Measurements from ENCODE around the gene RAN.

GRCh38 chr12:130871376-130872236 lies at the start of gene RAN:
Gene RAN, plus strand, starts transcription at chr12:130872066.
- RRBS = 2% methylated on average over 35 of the region's 116 CpGs

DNA sequence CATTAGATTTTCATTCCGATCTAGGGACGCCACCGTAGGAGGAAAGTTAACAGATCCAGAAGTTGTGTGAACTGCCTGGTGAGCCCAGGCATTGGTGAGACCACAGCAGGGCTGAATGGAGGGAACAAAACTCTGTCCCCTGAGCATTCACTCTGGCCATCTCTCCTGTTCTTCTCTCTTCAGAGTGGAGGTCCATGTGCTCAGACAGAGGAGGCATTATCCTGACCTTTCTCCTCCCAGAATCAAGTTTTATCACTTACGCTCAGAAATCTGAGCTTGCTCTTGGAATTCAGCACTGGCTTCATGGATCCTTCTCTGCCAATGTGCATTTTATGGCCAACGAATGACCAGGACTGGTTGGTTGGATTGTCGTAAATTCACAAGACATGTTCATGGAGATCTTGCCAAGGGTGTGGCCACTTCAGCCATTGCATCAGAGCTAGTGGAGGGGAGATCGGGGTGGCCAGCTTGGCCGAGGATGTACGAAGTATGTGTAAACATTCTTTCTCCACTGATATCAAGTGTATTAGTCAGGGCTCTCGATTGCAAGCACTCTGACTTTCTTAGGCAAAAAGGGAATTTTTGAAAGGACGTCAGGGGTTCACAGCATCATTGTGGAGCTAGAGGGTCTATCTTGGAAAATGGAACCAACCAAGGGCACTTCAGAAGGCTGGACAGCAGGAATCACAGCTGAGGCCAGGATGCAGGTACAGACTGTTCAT lies 33.1 kb upstream of the ADGRD1 start:
- RRBS = no CpG with 5 or more reads among the region's 11 CpGs

DNA sequence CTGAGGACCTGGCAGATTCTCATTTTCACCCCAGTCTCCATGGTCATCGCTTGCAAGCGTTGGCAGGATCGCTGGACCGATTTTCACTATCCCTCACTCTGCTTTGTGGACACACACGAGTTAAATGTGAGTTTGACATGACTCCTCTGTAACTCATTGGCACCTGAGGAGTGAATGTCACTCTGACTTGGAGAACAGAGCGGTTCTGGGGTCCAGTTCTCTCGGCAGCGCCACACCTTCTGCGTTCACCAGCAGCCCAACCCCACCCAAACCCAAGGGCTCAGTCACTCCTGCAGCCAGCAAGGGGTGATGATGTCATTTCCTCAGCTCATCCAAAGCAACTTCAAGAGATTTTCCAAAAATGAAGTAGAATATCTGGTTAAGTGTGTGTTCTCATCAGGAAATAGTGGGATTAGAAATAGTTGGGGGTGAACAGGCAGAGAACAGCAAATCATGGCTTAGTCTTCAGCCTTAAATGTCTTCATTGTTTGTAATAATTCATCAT lies 36.3 kb downstream of the ADGRD1 start:
- RRBS = no CpG with 5 or more reads among the region's 9 CpGs

GRCh38 chr12:131068947-131069357 lies 115.2 kb downstream of the ADGRD1 start:
- RRBS = no CpG with 5 or more reads among the region's 9 CpGs

GRCh38 chr12:131607826-131608292 lies 103.0 kb upstream of the SFSWAP start:
- RRBS = no CpG with 5 or more reads among the region's 8 CpGs

DNA sequence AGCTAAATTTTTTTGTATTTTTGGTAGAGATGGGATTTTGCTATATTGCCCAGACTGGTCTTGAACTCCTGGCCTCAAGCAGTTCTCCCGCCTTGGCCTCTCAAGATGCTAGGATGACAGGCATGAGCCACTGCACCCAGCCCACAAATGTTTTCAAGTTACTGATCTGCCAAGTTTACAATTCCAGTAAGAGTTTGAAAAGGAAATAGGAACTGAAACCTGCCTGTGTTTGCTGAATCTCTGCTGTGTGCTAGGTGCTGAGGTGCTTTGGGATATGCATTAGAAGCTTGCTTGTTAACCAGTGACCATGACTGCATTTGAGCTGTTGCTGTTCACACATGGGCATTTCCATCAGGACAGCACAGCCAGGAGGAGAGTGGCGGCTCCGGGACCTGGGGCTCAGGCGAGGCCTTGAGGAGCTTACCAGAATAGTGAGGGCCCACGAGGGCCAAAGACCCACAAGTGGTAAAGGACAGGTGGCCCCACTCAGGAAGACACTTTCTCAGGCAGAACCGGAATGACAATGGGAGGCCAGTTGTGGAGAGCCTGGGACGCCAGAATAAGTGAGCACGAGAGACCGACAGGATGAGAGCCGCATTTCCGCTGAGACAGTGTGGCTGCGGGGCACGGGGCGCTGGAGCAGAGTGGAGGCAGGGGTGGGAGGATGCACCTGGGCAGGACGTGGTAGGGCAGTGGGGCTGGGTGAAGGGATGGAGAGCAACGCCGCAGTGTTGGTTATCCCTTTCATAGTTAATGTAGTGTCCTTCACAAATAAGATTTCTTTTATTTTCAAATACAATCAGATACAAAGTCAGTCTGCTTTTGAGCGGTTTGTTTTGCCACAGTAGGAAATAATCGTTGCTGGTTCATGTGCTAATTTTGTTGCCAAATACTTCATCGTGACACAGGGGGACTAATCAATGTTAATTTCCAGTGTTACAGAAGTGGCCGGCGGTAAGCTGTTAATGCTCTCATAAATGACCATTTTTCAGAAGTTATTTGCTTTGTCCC lies 54.4 kb upstream of the MMP17 start:
- RRBS = no CpG with 5 or more reads among the region's 22 CpGs

DNA sequence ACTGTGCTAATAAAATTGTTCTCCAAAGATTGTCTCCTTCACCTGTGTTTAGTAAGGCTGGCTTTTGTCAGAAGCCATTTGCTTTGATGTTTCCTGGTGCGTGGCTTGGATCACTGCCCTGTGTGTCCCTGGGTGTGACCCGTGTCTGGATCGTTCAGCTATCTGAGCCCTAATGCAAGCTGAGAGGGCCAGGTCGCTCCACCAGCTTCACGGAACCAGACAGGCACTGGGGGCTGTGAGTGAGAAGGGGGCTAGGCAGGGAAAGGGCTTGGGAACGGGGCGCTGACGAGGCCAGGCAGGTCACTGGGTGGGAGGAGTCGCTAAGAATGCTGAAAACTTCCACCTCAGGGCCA lies 24.3 kb upstream of the MMP17 start:
- RRBS = no CpG with 5 or more reads among the region's 9 CpGs

DNA sequence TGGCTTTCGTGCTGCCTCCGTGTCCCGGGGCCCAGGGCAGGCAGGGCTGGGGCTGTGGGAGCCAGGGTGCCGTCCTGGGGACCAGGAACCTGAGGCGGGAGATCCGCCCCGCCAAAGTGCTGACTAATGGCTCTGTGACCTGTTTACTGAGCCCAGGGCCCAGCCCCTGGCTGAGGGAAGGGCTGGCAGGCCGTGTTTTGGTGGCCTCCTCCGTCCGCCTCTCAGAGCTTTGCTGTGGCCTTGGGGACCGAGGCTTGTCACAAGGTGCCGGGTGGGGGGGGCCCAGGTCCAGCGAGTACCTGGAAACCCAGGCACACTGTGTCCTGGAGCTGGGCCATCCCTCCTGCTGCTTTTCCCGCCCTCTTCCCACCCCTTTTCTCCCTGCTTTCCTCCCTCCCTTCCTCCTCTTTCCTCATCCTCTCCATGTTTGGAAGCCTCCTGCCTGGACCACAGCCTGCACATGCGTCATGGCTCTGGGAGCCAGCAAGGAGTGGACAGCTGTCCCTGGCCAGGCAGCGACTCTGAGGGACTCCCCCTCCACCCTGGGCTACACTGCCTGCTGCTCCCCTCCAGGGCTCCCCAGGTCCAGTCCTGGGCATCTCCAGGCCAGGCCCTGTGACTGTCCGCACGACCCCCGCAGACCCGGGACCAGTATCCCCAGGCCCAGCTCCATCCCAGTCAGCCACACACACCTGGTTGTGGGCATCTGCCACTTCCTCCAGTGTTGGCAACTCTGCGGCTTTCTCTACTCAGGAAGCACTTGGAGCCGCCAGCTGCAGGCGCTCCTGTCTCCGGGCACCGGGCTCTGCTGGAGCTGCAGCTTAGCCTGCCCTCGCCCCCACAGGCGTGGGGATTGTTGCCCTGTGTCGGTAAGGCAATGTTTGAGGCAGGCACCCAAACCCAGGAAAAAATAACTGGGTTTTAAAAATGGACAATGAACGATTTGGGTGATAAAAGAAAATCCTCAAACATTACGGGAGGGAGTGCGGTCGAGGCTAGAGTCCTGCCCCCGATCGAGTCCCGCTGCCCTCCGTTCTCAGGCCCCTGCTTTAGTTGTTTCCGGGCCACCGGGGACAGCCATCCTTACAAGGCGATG lies 2.3 kb downstream of the ULK1 start:
- RRBS = 2% methylated on average over 3 of the region's 39 CpGs

- RRBS = 96% methylated on average over 21 of the region's 59 CpGs
These were observed 13.9 kb downstream of the ULK1 start for GRCh38 chr12:131908266-131908855.

- RRBS = no CpG with 5 or more reads among the region's 18 CpGs
These were observed 44.0 kb downstream of the EP400 start for GRCh38 chr12:131993514-131994443.

DNA sequence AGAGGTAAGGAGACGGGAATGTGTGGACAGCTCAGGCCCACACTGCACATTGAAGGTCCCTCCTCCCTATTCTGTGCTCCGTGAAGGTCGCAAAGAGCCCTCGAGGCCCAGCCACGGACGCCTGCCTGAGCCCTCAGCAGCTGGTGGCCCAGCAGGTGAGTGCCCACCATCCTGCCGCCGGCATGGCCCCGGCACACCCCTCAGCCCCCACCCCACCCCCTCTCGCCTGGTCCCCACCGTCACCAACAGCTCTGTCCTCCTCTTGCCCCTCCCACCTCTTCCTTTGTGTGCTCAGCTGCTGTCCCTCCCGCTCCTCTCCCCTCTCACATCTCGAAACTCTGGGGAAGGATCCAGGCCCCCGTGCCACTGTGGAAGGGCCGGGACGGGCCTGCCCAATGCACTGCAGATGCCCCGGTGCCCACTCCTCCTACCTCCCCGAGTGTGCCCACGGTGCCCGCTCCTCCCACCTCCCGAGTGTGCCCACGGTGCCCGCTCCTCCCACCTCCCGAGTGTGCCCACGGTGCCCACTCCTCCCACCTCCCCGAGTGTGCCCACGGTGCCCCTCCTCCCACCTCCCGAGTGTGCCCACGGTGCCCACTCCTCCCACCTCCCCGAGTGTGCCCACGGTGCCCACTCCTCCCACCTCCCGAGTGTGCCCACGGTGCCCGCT lies 9.8 kb downstream of the DDX51 start:
- RRBS = no CpG with 5 or more reads among the region's 34 CpGs

DNA sequence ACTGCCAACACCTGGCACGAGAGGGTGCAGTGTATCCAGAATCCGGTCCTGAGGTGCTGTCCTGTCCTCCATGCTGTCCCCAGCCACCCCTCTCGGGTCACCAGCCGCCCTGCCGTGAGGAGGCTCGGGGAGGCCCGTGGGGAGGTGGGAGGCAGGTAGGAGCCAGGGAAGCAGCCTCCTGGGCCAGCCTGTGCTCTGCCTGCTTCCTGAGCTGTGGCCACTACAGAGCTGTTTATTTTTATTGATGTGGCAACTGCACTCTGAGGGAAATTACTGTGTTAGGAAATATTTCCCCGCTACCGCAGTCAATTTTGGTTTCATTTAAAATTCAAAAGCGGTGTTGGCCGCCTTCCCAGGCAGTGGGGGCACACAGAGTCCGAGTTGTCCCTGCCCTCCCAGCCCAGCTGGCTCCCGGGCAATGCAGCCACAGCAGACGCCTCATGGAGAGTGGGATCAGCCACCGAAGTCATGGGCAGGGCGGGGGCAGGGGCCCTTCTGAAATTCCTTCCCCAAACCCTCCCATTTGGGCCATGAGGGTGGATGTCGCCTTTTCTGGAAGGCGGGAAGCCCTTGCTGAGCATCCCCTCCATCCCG lies 18.4 kb downstream of the NOC4L start:
- RRBS = 22% methylated on average over 2 of the region's 19 CpGs

DNA sequence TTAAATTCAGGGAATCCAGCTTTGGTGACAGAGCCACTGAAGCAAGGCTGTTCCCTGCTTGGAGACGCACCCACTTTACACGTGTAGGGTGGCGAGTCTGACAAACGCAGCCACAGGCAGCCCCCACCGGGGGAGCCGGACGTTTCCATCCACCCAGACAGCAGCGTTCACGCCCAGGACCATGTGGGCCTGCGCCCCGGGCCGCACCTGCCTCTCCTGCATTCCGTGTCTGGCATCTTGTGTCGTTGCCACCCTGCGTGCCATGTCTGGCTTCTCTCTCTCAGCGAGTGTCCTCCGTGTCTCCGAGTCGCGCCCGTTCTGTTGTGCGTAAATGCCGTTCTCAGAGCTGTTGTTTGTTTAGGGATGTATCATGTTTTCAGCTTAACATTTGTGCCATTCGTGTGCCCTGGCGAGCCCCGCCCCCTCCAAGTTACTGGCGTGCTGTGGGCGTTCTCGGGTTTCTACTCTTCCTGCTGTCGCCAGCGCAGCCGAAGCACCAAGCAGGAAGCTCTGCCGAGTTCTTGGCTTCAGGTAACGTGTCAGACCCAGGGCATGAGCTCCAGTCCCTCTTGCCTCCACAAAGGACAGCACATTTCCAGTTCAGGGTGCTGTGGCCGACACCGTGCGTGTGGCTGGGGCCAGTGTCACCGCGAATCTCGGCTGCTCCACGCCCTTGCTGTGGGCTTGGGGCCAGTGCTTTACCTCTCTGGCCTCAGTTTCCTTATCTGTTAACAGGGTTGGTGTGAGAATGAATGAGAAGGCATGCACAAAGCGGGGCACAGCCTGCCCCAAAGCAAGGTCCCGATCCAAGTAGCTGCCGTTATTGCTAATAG lies 34.7 kb downstream of the NOC4L start:
- RRBS = 51% methylated on average over 6 of the region's 44 CpGs

- RRBS = no CpG with 5 or more reads among the region's 25 CpGs
These were observed 2.1 kb downstream of the GALNT9 start for GRCh38 chr12:132327114-132327876.

DNA sequence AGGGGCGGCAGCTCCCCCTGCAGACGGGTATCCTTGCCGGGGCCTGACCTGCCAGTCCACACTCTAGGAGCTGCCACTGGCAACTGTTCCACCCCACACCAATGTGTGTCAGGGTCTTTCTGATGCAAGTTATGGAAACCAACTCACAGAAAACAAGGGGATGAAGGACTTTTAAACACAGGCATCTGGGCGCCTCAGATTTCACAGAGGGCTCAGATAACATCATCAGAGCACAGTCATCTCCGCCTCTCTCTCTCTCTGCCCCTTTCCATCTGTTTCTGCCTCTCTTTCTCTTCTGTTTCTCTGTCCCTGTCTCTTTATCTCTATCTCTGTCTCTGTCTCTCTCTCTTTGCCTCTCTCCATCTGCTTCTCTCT lies 67.5 kb upstream of the FBRSL1 start:
- RRBS = no CpG with 5 or more reads among the region's 5 CpGs

- RRBS = no CpG with 5 or more reads among the region's 16 CpGs
These were observed 4.5 kb downstream of the FBRSL1 start for GRCh38 chr12:132494320-132494890.

DNA sequence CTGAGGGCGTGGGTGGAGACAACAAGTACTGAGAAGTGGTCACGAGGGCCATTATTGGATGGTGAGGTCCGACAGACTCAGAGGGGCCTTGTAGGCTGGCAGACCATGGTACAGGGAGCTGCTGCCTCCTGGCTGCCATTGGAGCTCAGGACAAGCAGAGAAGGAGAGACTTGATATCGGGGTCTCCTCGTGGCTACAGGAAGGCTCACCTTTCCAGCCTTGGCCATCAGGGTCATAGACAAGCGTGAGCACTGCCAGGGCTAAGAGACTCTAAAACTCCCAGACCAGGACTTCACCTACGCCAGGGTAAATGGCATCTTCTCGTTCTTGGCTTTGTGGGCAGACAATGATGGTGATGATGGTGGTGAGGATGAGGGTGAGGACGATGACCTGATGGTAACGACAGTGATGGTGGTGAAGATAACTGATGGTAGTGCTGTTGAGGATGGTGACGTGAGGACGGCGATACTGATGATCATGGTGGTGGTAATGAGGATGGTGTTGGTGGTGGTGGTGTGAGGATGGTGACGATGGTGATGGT lies 54.3 kb downstream of the FBRSL1 start:
- RRBS = no CpG with 5 or more reads among the region's 14 CpGs

DNA sequence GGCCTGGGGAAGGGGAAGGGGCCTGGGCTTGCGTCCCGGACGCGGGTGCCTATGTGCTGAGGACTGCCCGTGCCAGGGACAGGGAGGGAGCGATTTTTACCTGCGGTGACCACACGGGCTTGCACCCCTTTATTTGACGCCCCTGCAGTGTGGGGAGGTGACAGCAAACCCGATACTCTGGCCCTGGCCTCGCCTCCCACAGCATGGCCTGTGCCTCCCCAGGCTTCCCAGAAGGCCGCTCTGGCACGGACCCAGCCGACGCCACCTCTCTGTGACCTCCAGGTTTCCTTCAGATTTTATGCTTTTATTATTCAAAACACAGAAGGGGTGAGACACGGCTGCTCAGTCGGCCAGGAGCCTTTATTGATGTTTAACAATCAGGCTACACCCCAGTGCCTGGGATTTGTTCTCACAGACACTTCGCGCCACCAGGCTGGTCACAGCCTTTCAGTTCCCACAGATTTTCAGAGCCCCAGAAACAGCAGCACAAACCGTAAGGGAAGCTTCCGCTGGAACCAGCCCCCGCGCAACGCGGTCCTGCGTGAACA lies 7.5 kb downstream of the LRCOL1 start:
- RRBS = no CpG with 5 or more reads among the region's 26 CpGs

GRCh38 chr12:132676380-132676998 lies 10.7 kb downstream of the POLE start:
- RRBS = no CpG with 5 or more reads among the region's 6 CpGs

DNA sequence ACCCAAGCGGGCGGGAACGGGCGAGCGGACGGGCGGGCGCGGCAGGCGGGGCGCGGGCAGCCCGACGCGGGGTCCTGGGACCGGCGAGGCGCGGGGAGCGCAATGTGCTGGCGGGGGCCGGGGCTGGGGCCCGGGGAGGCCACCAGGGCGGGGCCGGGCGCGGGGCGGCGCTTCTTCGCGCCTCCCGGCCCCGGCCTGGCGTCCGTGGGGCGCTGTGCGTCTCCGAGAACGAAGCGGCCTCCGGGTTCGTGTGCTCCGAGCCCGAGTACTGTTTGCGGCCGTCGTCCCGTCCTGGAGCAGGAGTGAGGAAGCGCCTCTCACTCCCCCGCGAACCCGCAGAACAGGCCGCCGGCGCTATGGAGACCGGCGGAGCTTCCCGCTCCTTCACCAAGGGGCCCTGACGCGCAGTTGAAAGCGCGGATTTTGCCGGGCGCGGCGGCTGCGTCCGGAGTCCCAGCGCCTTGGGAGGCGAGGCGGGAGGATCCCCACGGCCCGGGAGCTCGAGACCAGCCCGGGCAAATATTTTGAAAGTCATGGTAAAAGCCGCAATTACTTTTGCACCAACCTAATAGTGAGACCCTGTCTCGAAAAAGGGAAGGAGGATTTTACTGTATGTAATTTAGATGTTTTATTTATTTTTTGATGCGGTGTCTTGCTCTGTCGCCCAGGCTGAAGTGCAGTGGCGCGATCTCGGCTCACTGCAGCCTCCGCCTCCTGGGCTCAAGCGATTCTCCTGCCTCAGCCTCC lies 526 bp upstream of the ANKLE2 start:
- RRBS = 1% methylated on average over 48 of the region's 84 CpGs

Measured in non-pigmented ciliary epithelial cell (primary cell).